Ovary (tissue), 7 donors: ENCODE measurements around the genes CAMK1 and IL17RC.

DNA sequence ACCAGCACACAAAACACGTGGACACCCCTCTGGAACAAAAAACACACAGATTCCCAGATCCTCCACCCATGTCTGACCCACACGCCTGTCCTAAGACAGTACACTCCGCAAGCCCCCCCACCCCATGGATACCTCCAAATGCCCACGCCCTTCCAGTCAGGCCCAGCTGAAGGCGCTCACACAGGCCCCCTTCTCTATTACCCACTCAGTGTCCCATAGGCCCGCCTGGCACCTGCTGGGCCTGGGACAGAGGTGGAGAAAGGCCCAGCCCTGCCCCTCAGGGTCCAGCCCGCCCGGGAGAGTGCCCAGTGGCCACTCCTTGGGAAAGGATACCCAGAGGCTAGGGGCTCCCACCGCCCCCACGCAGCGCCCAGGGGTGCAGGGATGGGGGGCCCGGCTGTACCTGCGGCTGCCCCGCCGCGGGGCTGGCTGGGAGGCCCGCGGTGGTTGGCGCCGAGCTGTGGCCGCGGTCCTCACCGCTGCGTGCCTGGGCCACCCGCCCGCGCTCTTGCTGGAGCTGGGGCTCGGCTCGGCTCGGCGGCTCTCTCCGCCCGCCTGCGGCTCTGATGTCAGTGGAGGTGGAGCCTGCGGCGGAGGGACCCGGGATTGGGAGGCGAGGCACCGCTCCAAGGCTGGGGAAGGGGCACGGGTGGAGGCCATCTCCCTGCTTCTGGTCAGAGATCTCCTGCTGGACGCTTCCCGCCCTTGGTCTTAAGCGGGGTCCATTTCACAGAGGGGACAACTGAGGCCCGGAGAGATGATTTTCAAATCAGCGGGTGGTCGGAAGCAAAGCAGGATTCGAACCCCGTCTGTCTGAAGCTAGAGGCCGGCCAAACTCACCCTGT is at the start of gene CAMK1:
TSS of gene CAMK1 (minus strand) at position 519 of the 845 bp plus-strand sequence.
- PRO-cap, 7 experiments = peak in 7 of 7 experiments; most common plus-strand start position 629 of the sequence (in 7); most common minus-strand start position 510 of the sequence (in 7)
- RAMPAGE, long total RNA, 2 experiments = no peak in any of the 2 experiments

- PRO-cap, 7 experiments = no peak in any of the 7 experiments
- RAMPAGE, long total RNA, 2 experiments = no peak in any of the 2 experiments
Measured at GRCh38 chr3:9783954-9784501, 8.2 kb downstream of the TADA3 start.

- PRO-cap, 7 experiments = peak in 7 of 7 experiments; most common plus-strand start chr3:9915331 (in 4); most common minus-strand start chr3:9915335 (in 4)
- RAMPAGE, long total RNA, 2 experiments = no peak in any of the 2 experiments
Measured at GRCh38 chr3:9914913-9915514, 1.9 kb upstream of the IL17RC start.

- PRO-cap, 7 experiments = peak in 7 of 7 experiments; most common plus-strand start chr3:9916107 (in 6); most common minus-strand start chr3:9915876 (in 5)
- RAMPAGE, long total RNA, 2 experiments = no peak in any of the 2 experiments
Measured at GRCh38 chr3:9915515-9916324, 1.2 kb upstream of the IL17RC start.

DNA sequence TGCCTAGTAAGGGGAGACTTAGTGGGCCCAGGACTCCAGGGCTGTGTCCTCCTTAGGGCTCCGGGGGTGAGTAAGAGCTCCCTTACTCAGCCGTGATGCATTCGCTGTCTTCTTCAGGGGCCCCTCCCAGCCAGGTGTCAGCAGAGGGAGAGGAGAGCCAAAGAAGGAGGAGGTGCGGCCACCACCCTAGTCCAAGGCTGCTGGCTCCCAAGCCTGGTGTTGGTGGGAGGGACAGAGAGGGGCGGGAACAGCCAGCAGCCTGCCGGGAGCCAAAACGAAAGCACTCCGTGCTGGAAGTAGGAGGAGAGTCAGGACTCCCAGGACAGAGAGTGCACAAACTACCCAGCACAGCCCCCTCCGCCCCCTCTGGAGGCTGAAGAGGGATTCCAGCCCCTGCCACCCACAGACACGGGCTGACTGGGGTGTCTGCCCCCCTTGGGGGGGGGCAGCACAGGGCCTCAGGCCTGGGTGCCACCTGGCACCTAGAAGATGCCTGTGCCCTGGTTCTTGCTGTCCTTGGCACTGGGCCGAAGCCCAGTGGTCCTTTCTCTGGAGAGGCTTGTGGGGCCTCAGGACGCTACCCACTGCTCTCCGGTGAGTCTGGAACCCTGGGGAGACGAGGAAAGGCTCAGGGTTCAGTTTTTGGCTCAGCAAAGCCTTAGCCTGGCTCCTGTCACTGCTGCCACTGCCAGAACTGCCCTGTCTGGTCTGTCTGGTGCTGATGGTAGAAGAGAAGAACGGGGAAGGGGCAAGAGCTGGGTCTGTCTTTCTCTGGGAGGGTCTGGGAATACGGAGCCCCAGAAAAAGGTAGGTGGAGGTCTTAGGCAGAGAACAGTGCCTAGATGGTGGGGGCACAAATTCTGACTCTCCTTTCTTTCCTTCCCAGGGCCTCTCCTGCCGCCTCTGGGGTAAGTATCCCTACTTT is at the start of gene IL17RC:
TSS of gene IL17RC (plus strand) at position 272 of the 925 bp plus-strand sequence.
- PRO-cap, 7 experiments = peak in 7 of 7 experiments; most common plus-strand start position 272 of the sequence (in 7); most common minus-strand start position 202 of the sequence (in 4)
- RAMPAGE, long total RNA, 2 experiments = start-site peak on the plus strand in 2 of 2 experiments, centred at positions 269 to 304 of the sequence, 76 to 88 reads per replicate

DNA sequence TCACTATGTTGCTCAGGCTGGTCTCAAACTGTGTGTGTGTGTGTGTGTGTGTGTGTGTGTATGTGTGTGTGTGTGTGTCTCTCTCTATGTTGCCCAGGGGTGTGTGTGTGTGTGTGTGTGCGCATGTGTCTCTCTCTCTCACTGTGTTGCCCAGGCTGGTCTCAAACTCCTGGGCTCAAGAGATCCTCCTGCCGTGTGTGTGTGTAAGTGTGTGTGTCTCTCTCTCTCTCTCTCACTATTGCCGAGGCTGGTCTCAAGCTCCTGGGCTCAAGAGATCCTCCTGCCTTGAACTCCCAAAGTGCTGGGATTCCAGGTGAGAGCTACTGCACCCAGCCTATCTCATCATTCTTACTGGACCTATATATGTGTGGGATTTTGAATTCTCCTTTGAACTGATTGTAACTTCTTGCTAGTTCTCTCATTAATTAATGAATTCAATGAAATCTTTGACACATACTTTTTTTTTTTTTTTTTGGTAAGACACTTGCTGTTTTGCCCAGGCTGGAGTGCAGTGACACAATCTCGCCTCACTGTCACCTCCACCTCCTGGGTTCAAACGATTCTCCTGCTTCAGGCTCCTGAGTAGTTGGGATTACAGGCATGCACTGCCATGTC is 3.6 kb upstream of the FANCD2 start:
- PRO-cap, 7 experiments = no peak in any of the 7 experiments
- RAMPAGE, long total RNA, 2 experiments = no peak in any of the 2 experiments

DNA sequence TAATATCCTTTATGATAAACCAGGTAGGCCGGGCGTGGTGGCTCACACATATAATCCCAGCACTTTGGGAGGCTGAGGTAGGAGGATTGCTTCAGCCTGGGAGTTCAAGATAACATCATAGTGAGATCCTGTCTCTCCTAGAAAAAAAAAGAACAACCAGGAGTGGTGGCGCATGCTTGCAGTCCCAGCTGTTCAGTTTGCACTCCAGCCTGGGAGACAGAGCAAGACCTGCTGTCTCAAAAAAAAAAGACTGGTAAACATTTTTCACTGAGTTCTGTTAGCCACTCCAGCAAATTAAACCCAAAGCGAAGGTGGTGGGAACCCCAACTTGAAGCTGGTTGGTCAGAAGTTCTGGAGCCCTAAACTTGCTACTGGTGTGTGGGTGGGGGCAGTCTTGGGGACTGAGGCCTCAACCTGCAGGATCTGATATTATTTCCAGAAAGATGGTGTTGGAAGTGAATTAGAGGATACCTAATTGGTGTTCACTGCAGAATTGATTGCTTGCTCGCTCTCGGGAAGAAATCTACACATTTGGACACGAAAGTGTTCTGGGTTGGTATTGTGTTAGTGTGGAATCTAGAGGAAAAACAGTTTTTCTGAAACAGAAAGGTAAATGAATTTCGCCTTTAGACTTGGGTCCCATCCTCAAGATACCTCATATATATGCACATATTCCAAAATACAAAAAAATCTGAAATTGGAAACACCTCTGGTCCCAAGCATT is 9.4 kb upstream of the IRAK2 start:
- PRO-cap, 7 experiments = no peak in any of the 7 experiments
- RAMPAGE, long total RNA, 2 experiments = no peak in any of the 2 experiments

GRCh38 chr3:10189466-10190209 is 24.9 kb downstream of the IRAK2 start:
- PRO-cap, 7 experiments = no peak in any of the 7 experiments
- RAMPAGE, long total RNA, 2 experiments = no peak in any of the 2 experiments

DNA sequence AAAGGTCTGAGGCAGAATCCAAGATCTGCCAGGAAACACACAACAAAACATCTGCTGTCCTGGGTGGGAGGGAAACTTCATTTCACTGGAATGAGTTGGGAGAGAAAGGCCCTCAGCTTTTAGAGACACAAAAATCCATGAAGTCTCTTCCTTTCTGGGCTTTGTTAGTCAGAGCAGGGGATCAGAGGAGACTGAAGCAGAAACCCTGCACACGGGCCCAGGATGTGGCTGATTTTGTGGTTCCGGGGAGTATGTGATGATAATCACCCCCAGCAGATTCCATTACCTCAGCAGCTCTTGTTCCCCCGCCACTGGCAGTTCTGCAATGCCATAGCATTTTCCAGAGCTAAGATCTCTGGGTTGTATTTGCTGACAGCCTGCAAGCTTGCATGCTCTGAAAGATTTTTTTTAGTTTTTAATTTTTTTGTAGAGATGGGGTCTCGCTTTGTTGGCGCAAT is 5.9 kb upstream of the TATDN2 start:
- PRO-cap, 7 experiments = no peak in any of the 7 experiments
- RAMPAGE, long total RNA, 2 experiments = no peak in any of the 2 experiments

- PRO-cap, 7 experiments = no peak in any of the 7 experiments
- RAMPAGE, long total RNA, 2 experiments = no peak in any of the 2 experiments
Measured at GRCh38 chr3:10311822-10312473, 9.0 kb downstream of the SEC13 start.

- PRO-cap, 7 experiments = no peak in any of the 7 experiments
- RAMPAGE, long total RNA, 2 experiments = no peak in any of the 2 experiments
Measured at GRCh38 chr3:10319171-10319509, 1.8 kb downstream of the SEC13 start.

GRCh38 chr3:10434728-10435037 is 70.7 kb downstream of the ATP2B2 start:
- PRO-cap, 7 experiments = no peak in any of the 7 experiments
- RAMPAGE, long total RNA, 2 experiments = no peak in any of the 2 experiments

GRCh38 chr3:10463965-10464489 is 41.4 kb downstream of the ATP2B2 start:
- PRO-cap, 7 experiments = no peak in any of the 7 experiments
- RAMPAGE, long total RNA, 2 experiments = no peak in any of the 2 experiments

- PRO-cap, 7 experiments = no peak in any of the 7 experiments
- RAMPAGE, long total RNA, 2 experiments = no peak in any of the 2 experiments
Measured at GRCh38 chr3:10492410-10492673, 13.0 kb downstream of the ATP2B2 start.

- PRO-cap, 7 experiments = no peak in any of the 7 experiments
- RAMPAGE, long total RNA, 2 experiments = no peak in any of the 2 experiments
Measured at GRCh38 chr3:10988049-10988406, 4.5 kb upstream of the SLC6A1 start.

DNA sequence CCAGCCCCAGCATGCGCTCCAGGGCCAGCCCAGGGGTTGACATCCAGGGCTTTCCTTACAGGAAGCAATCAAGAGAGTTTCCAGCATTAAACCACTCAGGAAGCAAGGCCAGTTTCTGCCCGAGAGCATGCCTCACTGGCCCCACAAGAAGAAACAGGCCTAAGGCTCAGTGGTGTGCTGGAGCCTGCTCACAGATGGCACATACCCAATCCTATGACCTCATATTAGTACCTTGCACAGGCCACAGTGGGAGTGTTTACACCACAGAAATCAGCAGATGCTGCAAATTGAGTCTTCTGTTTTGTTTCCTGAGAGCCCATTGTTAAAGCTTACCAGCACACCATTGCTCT is 13.3 kb downstream of the SLC6A1 start:
- PRO-cap, 7 experiments = no peak in any of the 7 experiments
- RAMPAGE, long total RNA, 2 experiments = no peak in any of the 2 experiments

- PRO-cap, 7 experiments = no peak in any of the 7 experiments
- RAMPAGE, long total RNA, 2 experiments = no peak in any of the 2 experiments
Measured at GRCh38 chr3:11060667-11061164, 68.2 kb downstream of the SLC6A1 start.

- PRO-cap, 7 experiments = no peak in any of the 7 experiments
- RAMPAGE, long total RNA, 2 experiments = no peak in any of the 2 experiments
Measured at GRCh38 chr3:11273198-11273607, 1.0 kb downstream of the ATG7 start.

- PRO-cap, 7 experiments = no peak in any of the 7 experiments
- RAMPAGE, long total RNA, 2 experiments = no peak in any of the 2 experiments
Measured at GRCh38 chr3:11300840-11301306, 28.7 kb downstream of the ATG7 start.

- PRO-cap, 7 experiments = no peak in any of the 7 experiments
- RAMPAGE, long total RNA, 2 experiments = no peak in any of the 2 experiments
Measured at GRCh38 chr3:11437159-11437527, 164.9 kb downstream of the ATG7 start.